SK-N-MC (cell line): Measurements from ENCODE around the gene CRELD2.

DNA sequence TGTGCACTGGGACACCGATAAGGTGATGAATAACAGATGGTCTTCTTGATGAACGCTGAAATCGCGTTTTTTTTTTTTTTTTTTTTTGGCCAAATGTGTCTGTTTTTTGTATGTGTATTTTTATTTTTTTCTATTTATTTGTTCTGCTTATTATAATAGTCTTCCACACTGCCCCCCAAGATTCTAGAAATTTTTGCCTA is 577.4 kb downstream of the TAFA5 start:
- RRBS = no CpG with 5 or more reads among the region's 4 CpGs

DNA sequence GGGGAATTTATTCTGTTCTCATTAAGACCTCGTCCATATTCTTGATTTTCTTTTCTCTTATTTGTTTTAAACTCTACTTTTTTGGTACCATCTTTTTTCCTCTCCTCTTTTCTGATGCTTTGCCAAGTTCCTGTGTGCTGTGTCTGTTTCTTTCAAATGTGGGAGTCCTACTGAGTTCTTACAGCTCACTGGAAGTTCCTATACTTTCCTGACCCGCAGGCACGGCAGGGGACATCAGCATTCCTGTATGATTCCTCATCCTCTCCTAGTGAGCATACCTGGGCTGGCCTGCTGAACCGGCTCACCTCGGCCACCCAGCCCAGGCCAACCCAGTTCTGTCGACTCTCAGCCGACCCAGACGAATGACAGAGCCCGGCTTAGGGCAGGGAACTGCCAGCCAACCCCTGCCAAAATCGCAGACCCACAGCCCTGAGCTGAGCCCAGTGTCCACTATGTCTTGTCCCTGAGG is 339.8 kb downstream of the BRD1 start:
- RRBS = 68% methylated on average over 6 of the region's 10 CpGs

DNA sequence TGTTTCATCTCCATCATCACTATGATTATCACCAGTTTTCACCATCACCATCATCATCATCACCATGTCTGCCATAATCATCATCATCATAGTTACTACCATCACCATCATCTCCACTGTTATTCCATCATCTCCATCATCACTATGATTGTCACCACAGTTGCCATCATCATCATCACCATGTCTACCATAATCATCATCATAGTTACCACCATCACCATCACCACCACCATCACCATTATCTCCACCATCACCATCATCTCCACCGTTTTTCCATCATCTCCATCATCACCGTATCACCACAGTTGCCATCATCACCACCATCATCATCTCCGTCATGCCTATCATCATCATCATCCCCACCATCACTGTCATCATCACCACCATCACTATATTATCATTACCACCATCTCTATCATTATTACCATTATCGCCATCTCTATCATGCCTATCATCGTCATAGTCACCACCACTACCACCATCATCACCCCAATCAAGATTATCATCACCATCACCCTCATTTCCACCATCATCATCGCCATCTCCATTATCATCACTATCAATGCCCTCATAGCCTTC is 264.8 kb downstream of the BRD1 start:
- RRBS = no CpG with 5 or more reads among the region's 6 CpGs

DNA sequence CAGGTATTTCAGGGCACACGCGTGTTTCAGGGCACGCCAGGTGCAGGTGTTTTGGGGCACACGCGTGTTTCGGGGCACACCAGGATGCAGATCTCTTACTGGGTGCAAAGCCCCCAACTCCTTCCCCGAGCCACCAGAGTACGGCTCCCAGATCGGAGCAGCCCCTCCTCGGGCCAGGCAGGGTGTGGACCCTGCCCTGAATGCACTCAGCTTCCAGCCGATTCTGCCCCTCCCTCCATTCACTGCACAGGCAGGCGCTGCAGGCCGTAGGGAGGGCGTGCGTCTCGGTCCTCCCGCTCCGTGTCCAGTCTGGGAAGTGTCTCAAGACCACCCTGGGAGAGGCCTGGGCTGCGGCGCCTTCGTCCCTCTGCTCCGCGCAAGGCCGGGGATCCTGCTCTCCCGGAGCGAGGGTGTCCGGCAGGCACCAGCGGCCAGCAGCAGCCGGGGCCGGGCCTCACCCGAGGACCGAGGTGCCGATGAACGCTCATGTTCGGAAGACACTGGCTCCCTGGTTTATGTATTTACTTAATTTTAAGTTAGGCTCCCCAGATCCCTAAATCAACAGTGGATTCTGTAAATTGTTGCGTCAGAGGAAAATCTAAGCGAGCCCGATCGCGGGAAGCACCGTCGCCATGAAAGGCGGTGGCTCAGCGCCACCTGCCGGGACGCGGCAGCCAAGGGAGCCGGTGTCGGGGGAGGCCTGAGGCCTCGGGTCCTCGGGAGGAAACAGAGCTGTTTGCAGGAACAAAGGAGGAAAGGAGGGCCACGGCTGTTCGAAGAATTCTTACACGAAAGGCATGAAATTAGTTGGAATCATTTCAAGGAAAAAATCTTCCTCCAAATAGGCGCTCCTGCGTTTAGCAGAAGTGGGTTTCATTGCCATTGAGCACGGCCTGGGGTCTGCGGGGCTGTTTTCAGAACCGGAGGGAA is 195.4 kb downstream of the BRD1 start:
- RRBS = no CpG with 5 or more reads among the region's 59 CpGs

DNA sequence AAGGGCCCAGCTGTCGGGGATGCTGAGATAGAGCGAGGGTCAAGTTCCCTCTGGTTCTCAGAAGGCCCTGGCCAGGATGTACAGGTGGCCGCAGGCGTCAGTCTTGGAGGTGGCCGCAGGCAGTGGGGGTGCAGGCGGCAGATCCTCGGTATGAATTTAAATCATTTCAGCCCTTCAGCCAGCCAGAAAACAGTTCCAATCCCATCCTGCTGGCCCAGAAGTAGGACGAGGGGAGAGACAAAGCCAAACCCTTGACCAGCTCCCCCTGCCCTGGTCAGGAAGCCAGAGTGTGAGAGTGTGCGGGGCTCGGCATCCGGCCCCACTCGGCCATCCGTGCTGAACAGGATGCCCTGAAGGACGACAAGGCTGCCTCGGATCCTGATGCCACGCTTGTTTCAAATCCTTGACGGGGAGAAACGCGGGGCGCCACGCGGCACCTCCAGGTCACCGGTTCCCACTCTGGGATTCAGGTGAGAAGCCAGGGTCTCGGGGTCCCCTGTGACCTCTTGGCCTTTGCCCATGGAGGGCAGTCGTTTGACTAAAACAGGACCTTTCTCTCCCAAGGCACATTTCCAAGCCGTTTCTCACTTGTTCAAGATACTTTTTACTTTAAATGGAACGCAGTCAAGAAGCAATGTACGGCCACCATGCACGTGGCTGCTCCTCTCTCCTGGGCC is 167.8 kb downstream of the BRD1 start:
- RRBS = no CpG with 5 or more reads among the region's 29 CpGs

GRCh38 chr22:49784770-49785135 is 42.9 kb downstream of the BRD1 start:
- RRBS = 92% methylated on average over 11 of the region's 18 CpGs

DNA sequence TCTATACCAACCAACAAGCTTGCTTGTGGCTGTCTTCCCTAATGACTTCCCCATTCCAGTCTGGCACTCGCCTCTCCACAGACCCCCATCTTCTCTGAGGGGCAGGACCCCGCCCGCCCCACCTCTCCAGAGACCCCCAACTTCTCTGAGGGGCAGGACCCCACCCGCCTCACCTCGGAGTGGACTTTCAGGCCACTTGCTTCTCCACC is 36.2 kb downstream of the BRD1 start:
- RRBS = no CpG with 5 or more reads among the region's 5 CpGs

- RRBS = no CpG with 5 or more reads among the region's 10 CpGs
Measured at GRCh38 chr22:49794504-49794907, 33.2 kb downstream of the BRD1 start.

DNA sequence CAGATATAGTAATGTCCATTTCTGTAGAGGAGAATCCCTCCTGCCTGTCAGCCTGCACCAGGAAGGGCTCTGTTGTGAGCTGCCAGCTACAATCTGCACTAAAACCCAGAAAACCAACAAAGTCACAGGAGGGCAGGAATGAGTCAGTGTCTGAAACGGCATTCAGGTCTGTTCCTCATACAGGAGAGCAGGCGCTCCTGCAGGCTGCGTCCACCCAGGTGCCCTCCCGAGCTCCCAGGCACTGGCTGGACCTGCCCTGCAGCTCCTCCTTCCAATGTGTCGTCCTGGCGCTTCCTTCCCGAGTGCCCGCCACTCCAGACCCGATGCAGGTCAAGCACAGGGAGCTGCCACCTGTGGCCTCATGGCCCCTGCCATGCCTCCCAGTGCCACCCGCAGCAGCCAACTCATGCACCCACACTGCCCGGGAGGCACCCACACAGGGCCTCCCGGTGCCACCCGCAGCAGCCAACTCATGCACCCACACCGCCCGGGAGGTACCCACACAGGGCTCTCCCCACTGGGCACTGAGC is 12.0 kb downstream of the BRD1 start:
- RRBS = 88% methylated on average over 4 of the region's 15 CpGs

GRCh38 chr22:49816400-49817395 is 11.0 kb downstream of the BRD1 start:
- RRBS = 94% methylated on average over 3 of the region's 13 CpGs

GRCh38 chr22:49823014-49823656 is 4.5 kb downstream of the BRD1 start:
- RRBS = no CpG with 5 or more reads among the region's 34 CpGs

GRCh38 chr22:49847979-49849126 is 5.3 kb upstream of the ZBED4 start:
- RRBS = 24% methylated on average over 47 of the region's 96 CpGs

DNA sequence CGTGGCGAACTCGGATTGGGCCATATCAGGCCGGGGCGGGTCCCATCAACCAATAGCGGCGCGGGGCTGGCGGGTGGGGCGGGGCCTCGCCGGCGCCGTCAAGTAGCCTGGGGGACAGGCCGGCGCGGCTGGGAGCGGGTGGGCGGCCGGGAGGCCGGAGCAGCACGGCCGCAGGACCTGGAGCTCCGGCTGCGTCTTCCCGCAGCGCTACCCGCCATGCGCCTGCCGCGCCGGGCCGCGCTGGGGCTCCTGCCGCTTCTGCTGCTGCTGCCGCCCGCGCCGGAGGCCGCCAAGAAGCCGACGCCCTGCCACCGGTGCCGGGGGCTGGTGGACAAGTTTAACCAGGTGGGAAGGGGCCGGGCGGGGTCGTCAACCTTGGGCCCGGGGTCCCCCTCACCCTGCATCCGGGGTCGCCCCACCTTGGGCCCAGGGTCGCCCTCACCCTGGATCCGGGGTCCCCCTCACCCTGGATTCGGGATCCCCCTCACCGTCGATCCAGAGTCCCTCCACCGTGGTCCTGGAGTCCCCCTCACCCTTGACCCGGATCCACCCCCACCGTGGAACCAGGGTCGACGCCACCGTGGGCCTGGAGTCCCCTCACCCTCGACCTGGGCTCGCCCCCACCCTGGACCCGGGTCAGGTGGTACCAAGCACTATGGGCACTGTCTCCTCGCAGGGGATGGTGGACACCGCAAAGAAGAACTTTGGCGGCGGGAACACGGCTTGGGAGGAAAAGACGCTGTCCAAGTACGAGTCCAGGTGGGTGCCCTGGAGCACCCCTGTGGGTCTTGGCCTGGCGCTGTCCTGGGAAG is at the start of gene CRELD2:
Gene CRELD2, plus strand, starts transcription at position 81 of the 812 bp plus-strand sequence.
- RRBS = 3% methylated on average over 41 of the region's 72 CpGs

GRCh38 chr22:49921592-49921945 is 3.1 kb downstream of the CRELD2 start:
- RRBS = 98% methylated on average over 9 of the region's 17 CpGs

- RRBS = 4% methylated on average over 3 of the region's 13 CpGs
Measured at GRCh38 chr22:49935593-49935933, 17.1 kb downstream of the CRELD2 start.

DNA sequence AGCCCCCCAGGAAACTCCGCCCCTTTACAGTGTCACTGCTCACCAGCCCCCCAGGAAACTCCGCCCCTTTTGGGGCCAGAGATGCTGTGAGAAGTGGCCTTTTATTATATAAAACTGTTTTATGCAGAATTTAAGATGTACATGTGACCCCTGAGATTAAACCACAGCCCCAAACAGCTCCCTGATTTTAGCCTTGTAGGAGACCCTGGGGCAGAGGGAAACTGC is 15.0 kb upstream of the PIM3 start:
- RRBS = no CpG with 5 or more reads among the region's 2 CpGs

- RRBS = 96% methylated on average over 2 of the region's 28 CpGs
Measured at GRCh38 chr22:49950969-49951779, 9.4 kb upstream of the PIM3 start.

DNA sequence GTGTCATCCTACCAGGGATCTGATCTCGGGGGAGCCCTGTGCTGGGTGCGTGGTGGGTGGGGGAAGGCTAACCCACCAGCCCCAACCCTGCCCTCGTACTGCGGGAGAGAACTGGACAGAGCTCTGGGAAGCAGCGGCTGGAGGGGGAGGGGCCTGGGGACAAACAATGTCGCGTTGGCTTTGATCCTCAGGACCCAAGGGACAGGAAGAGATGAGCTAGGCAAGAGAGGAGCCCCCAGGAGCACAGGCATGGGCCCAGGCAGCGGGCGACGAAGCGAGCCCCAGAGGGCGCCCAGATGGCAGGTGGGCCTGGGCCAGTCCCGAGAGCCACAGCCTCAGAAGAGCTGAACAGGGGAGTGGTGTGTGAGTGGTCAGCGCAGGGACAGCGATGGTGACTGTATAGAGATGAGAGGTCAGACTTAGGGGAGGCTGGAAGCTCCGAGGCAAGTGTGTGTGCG is 1.5 kb upstream of the PIM3 start:
- RRBS = no CpG with 5 or more reads among the region's 17 CpGs

GRCh38 chr22:49966731-49967697 is 6.4 kb downstream of the PIM3 start:
- RRBS = 74% methylated on average over 9 of the region's 36 CpGs

DNA sequence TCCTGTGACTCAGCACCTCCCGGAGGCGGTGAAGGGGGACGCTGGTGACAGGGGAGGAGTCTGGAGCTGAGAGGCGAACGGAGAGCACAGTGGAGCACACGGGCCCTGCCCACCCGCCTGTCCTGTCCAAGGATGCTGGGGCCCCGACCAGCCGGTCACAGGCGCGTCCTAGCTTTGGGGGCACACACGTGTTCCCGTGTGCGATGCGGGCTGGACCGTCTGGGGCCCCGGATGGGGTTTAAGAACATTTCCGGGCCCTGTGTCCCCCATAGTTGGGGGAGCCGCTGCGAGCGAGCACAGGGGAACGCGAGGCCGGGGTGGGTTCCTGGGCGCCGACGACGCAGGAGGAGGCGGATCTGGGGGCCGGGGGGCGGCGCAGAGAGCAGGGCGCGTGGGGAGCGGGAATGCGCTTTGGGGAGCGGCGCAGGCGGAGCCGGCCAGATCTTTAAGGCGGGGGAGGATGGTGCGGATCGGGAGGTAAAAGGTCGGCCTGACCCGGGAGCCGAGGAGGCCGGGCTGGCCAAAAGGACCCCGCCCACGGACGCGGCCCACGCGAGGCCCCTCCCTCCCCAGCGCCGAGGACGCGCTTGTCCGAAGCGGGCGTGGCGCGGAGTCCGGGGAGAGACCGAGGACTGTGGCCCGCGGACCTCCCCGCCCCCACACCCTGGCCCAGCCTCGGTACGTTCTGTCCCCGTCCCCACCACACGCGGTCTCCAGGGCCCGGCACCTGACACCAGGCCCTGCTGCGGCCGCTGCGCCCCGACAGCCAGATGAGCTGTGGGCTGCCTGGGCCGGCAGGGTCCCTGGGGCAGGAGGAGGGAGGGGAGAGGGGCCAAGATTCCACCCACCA is 10.6 kb downstream of the PIM3 start:
- RRBS = no CpG with 5 or more reads among the region's 78 CpGs